ENCODE measurements around a stretch of chr5.

DNA sequence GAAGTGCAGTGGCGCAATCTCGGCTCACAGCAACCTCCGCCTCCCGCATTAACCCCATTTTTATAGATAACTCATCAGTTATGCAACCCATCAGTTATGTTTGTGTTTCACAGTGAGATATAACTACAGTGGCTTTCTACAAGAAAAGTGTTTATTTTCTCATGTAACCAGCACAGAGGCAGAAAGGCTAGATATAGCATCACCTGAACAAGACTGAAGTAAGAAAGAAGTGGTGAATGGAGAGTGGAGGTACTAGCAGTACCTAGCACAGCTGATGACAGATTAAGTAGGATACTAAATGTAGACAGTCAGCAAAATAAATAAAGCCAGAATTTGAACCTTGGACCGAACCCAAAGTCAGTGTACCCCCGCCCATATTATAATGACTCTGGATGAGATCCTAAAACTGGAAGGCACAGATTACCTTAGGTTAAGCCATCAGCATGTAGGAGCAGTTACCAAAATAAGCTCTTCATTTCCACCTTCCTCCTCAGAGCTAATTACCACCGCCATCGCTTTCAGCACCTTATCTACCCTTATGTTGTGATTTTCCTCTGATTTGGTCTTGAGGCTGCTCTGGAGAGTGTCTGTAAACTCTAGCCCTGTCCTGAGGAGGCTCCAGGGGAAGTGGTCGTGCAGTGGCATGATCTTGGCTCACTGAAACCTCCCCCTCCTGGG, 91.0 kb downstream of the PJA2 start:
- PRO-cap, result no peak
- RAMPAGE, long total RNA, 2 experiments, result no peak in any of the 2 experiments

- PRO-cap, result no peak
- RAMPAGE, long total RNA, 2 experiments, result no peak in any of the 2 experiments
These were observed 59.2 kb downstream of the PJA2 start for GRCh38 chr5:109350552-109350975.

DNA sequence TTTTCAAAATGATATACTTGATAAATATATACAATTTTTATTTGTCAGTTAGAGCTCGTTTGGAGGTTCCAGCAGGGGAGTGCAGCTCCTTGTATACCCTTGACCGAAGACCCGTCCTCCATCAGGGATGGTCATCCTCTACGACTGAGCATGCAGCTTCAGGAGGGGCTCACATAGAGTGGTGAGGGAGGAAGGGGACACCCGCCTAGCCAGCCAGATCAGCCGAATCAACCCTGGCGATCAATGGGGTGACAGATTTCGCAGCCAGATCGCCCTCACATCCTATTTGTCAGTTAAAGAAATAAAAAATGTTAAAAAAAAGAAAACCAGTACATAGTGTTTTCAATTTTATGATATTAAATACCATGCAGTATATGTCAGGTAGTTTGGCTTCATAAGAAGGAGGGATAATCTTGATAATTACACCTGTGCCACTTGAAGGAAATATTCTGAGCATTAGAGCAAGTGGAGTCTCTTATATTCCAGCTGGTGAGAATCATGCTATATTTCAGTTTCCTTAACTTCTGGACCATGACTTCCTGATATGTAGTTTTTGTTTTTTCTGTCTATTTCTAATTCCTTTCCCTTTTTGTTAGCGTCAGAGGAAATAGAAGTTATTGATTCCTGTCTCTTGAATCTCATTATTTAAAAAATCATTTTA, 10.0 kb downstream of the MAN2A1 start:
- PRO-cap, result no peak
- RAMPAGE, long total RNA, 2 experiments, result no peak in any of the 2 experiments

DNA sequence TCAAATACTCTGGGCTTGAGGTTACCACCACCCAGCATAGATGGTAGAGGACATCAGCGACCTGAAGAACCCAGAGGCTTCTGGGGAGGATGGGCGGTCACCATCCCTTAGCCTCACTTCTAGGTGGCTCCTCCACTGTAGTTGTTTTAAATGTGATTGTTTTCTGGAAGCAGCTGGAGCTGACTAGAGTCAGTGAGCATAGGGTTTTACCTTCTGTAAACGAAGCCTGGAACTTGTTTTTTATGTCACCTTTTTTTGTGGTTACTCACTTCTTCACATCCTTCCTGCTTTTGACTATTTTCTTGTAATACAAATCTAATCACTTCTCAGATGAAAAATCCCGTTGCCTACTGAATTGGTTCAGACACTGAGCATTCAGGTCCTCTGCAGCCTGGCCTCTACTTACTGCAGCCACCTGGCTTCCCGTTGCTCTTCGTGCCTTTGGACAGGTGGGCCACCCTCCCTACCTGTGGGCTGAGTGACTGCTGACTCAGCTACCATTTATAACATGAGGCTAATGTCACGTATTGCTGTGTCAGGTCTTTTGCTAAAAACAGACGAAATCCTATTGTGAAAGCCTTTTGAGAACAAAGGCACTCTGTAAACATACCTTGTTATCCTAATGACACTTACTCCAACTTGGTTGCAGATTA, 167.8 kb downstream of the MAN2A1 start:
- PRO-cap, result no peak
- RAMPAGE, long total RNA, 2 experiments, result no peak in any of the 2 experiments

- PRO-cap, result no peak
- RAMPAGE, long total RNA, 2 experiments, result no peak in any of the 2 experiments
These were observed 177.9 kb downstream of the MAN2A1 start for GRCh38 chr5:109867423-109868169.

DNA sequence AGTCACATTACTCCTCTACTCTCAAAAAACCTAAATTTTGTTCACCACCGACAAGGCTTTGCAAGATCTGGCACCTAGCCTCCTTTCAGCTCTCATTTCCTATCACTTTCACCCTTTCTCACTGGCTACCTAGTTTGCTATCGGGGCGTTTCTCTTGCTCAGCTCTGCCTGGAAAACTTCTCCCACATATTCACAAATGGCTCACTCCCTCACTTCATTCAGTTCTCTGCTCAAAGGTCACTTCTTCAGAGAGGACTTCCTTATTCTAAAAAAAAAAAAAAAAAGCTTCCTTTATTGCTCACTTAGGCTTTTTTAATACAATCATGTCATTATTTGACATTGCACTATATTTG, 2.1 kb upstream of the SLC25A46 start:
- PRO-cap, result no peak
- RAMPAGE, long total RNA, 2 experiments, result no peak in any of the 2 experiments

- PRO-cap, result no peak
- RAMPAGE, long total RNA, 2 experiments, result no peak in any of the 2 experiments
These were observed 6.1 kb downstream of the CAMK4 start for GRCh38 chr5:111230101-111230804.

- PRO-cap, result no peak
- RAMPAGE, long total RNA, 2 experiments, result no peak in any of the 2 experiments
These were observed 21.2 kb downstream of the NREP start for GRCh38 chr5:111735714-111736225.

DNA sequence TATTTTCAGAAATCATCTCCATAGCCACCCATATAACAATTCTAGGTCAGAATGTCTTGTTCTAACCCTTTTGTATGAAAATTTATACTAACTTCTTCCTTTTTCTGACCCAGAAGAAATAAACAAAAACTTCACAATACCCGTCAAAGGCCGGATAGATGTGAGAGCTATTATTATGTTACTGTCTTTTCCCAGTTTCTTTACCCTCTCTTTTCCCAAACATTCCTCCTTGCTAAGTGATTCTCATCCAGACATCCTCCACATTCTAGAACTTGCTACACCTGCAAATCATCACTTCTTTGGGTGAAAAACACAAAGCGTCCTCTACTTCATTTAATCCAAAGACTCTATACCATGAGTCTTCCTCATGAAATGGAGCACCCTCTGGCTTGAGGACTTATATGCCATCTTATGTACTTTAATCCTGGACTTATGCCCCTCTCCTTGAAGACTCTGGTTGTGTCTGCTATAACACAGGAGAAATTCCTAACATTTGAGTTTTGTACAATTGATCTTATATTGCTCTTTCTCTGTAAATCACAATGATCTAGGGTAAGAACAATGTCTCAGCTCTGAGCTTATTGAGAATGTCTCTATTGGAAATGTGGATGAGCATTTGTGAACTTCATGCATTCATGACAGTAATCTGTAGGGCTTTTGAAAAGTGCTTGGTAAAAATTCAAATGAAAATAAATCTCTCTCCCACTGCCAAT, 194.0 kb downstream of the EPB41L4A start:
- PRO-cap, result no peak
- RAMPAGE, long total RNA, 2 experiments, result no peak in any of the 2 experiments

GRCh38 chr5:112277028-112277309, 142.1 kb downstream of the EPB41L4A start:
- PRO-cap, result no peak
- RAMPAGE, long total RNA, 2 experiments, result no peak in any of the 2 experiments

DNA sequence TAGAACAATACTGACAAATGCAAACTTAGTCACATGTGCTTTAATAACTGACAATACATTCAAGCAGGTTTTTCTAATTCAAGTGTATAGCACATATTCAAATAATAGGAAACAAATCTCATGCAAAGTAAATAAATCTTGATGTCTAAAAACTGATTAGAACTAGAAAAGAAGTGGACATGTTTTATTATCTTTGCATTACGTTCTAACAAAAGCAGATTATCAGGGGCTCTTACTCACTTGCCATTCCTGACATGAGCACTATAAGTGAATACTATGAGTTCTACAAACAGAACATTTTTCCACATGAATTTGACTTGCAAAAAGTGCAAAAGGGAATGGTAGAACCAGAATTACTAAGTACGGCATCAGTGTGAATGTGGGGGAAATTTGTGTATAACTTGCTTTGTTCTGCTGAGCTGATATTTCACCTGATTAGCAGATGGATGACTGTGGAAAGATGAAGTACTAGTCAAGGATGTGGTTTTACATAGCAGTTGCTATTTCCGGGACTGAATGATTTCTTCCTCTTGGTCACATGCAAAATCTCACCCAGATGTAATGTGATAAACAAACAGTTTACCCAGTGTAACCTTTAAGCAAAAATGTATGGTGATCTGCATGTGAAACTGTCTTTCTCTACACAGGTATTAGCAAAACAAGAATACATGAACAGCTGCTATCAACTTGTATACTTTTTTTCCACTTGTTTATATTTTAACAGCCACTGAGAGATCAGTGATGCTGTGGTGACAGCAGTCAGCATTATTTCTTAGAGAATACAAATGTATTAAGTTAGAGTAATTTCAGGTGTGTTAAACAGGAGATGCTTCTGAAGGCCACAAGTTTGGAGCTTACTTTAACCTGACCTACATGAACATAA, 46.0 kb downstream of the DCP2 start:
- PRO-cap, result no peak
- RAMPAGE, long total RNA, 2 experiments, result no peak in any of the 2 experiments

DNA sequence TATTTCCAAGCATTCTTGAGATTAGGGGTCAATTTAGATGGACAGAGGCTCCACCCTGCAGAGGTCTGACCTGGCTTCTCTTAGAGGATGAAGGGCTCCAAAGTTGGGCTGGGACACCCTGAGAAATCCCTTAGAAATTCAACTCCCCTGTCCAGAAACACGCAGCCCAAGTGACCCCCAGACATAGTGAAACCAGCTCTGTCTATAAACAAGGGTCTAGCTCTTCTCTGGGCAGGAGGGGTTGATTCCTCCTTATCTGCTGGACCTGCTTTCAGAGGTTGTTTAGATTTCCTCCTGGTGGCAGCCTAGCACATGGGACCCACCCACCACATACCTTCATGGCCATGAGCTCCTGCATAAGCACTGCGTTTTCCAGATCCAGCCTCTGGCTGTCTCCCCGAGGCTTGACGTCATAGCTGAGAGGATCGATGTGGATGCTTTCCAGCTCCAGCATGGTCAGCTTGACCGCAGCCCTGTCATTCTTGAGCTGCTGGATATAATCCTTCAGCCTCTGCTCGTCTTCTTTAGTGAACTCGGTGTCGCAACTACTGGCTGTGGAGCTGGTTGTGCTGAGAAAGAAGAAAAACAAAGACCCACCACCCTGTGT, 76.9 kb downstream of the DCP2 start:
- PRO-cap, result no peak
- RAMPAGE, long total RNA, 2 experiments, result no peak in any of the 2 experiments

DNA sequence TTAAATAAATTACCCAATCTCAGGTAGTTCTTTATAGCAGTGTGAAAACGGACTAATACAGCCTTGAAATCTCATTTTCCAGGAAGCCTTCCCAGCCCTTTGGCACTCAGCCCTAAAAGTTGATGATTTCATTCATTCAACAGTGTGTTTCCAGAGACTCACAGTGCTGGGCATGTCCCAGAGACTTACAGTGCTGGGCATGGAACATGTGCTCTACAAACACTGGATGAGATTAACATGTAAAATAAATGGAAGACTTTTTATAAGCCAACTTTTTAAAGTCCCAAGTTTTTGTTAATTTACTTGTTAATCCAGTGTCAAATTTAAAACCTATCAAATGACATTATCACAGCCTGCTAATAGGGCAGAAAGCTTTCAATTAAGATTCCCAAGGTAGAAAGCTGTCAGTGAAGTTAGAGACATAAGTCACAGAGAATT, 136.0 kb downstream of the DCP2 start:
- PRO-cap, result no peak
- RAMPAGE, long total RNA, 2 experiments, result no peak in any of the 2 experiments

DNA sequence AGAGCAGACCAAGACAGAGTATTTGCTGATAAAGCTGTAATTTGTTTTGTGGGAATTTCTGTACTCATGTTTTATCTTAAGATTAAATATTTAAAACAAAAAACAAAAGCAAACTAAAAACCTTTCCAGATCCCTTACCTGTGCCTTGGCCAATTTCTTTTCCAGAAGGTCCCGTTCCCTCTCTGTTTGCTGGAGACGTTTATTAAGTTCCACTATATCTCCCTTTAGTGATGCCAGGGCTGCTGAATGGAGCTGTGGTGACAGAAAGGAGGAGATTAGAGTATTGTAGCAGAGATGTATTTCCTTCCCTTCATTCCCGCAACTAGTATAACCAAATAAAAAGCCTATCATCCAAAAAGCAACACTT, 174.6 kb downstream of the DCP2 start:
- PRO-cap, result no peak
- RAMPAGE, long total RNA, 2 experiments, result no peak in any of the 2 experiments

GRCh38 chr5:113557743-113558600, 44.5 kb downstream of the YTHDC2 start:
- PRO-cap, result no peak
- RAMPAGE, long total RNA, 2 experiments, result no peak in any of the 2 experiments

DNA sequence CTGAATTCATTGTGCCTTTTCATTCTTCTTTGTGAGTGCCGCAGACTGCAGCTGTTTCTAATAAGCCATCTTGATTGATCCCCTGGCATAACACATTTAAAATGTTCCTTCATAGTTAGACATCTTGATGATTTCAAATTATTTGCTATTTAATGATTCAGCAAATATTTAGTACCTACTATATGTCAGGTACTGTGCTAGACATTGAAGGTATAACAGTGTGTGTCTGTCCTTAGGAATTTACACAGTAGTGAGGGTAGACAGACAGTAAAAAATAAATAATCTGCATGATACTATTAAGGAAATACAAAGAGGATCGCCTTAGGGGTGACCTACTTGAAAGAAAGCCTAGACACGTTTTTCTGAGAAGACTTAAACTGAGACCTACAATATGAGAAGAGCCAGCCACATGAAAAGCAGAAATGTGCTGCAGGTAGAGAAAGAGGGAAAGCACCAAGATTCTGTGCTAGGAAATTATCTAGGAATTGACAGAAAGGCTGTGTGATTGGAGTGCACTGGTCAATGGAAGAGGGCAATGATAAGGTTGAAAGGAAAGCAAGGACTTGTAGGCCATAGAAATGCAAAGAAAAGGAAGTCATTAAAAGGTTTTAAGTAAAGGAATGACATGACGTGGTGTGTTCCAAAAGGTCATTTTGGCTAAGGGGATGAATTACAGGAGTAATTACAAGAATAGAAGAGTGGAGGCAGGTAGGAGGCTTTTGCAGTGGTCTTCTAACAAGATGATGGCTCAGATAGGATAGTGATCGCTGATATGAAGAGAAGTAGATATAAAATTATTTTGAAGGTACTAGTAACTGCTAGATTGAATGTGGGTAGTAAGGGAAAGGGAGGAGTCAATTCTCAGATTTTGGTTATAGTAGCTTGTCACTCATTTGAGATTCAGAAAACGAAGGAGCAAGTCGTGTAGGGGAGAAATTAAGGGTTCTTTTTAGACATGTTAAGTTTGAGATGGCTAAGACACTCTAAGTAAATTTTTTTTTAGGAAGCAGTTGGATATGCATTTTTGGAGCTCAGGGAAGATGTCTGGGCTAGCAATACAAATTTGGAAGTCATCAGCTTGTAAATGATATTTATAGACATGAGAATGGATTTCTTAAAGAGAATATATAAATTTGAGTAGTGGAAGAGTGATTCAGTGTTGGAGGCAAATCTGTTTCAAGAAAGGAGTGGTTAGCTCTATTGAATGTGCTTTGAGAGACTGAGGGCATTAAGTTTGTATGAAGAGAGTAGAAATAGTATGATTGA, 62.1 kb downstream of the YTHDC2 start:
- PRO-cap, result no peak
- RAMPAGE, long total RNA, 2 experiments, result start-site peak on the plus strand in 1 of 2 experiments, centred at position 460 of the sequence, 40 reads per replicate

DNA sequence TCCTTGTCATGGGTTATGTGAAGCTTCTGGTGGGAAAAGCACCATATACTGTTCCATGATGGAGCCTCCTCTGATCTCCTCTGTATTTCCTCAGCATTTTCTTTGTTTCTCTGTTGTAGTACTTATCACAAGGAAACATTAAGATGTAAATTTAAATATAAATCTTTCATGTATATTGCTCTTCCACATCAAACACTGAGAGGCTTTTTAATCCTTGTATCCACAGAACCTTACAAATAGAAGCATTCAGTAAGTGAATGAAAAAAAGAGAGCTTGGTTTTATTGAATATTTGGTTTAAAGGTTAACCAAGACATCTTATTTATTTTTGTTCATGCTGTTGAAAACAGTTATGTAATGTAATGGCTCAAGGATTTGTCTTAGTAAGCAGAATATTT, 31.1 kb downstream of the KCNN2 start:
- PRO-cap, result no peak
- RAMPAGE, long total RNA, 2 experiments, result no peak in any of the 2 experiments

DNA sequence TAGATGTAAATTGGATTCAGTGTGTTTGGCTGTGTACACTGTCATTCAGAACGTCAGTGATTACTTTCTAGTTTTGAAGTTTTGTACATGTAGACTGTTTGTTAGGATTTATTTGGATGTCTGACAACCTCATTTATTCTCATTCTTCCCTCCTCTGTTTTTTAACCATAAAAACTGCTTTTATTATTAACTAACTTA, 31.4 kb downstream of the KCNN2 start:
- PRO-cap, result no peak
- RAMPAGE, long total RNA, 2 experiments, result no peak in any of the 2 experiments

GRCh38 chr5:115178830-115180122, 9.6 kb upstream of the TRIM36 start:
- PRO-cap, result no peak
- RAMPAGE, long total RNA, 2 experiments, result no peak in any of the 2 experiments

DNA sequence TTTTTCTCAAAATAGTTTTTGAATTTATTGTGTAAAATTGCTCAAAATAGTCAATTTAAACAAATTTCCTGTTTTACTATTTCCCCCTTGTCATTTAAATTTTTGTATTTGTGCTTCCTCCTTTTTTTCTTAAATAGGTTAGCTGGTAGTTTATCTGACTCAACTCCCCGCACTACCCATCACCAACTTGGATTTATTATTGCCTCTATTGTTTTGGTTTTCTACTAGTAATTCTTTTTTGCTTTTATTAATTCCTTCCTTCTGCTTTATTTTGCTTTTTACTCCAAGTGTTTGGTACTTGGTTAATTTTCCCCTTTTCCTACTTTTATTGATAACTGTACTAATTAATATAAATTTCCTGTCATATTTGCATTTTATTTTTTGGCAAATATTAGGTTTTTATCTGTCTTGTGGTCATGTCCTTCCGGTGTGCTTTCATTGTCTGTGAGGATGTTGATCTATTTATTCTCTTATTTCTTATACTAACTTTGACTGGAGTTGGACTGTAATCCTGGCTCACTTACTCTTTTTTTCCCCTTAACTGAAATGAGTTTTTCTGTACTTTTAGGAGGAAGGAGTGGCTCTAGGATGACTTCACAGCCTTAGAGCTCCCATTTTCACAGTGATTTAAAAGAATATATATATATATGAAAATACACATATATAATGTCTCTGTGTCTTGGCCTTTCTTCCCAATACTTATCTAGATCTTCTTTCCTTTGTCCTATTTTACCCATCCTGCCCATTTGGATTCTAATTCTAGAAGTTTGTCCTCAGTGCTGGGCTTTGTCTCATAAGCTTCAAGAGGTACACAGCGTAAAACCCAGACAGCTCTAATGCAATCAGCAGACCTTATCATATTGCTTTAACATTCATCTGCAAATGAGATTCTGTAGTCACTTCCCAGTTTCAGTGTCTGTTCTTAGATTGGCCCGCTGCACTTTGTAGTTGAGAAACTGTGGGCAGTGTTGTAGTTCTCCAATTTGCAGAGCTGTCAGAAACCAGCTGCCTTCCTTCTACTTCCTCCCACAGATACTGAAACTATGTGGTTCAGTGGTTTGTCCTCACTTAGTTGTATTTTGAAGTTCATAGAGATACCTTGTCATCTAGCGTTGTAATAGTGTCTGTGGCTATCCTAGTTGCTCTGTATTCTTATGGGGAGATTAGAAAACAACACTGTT, 39.2 kb upstream of the TRIM36 start:
- PRO-cap, result no peak
- RAMPAGE, long total RNA, 2 experiments, result no peak in any of the 2 experiments